Mesenchymal stem cell of adipose (primary cell): ENCODE measurements around a stretch of chr18.

GRCh38 chr18:60294045-60294423, 78.5 kb downstream of the MC4R start:
- CAGE, long polyA plus RNA = no peak

GRCh38 chr18:61334542-61335120, 1.4 kb downstream of the CDH20 start:
- CAGE, long polyA plus RNA = no peak

DNA sequence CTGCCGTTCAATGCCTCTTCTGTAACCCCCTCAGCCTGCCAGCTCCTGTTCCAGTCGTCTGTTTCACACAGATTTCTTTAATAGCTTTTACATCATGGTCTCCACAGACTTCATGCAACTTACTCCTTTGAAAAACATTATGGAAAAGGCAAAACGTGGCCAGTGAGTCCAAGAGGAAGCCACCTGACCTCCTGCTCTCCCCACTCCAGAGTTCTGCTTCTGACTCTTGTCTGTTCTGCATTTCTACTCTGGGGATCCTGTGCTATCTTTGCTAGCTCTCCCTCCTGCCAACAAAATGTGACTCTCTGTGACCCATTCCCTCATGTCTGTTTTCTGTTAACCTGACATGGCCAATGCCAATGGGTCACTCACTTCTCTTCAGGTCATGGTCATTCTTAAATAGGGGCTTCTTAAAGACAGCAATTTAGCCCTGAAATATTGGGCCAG, 210.2 kb downstream of the CDH20 start:
- CAGE, long polyA plus RNA = no peak

DNA sequence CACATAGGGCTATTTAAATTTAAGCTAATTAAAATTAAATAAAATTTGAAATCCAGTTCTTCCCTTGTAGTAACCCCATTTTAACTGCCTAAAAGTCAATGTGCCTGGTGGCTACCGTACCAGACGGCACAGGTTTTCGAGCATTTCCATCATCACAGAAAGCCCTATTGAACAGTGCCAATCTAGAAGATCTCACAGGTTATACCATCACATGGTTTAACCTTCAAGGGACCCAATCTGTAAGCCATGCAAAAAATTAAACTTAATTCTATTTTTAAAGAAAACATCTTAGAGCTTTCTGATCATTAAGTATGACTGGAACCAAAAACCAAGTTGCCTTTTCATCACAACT, 80.7 kb downstream of the RNF152 start:
- CAGE, long polyA plus RNA = no peak

- CAGE, long polyA plus RNA = no peak
These were observed 77.2 kb downstream of the RNF152 start for GRCh38 chr18:61815297-61816342.

DNA sequence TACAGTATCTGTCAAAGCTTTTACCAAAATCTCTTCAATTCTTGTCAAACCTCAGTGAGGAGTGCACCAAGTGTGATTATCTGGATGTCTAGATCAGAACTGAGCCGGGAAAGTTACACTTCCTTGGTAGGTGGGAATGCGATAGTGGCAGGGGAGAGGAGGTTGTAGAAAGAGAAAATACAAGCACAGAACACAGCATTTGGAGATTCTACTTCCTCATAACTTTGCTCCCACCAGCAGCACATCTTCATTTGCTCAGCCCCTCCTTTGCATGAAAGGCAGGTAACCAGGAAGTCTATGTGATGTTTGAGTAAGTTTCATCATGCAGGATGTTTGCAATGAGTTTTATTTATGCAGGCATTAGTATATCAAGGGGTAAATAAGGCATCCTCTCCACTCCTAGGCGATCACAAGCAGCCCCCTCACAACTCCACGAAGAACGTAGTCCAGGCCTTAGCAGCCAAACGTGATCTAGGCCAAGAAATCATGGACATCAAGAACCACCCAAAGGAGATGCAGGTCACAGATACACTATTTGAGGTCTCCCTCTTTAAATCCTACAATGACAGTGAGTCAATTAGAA, 5.0 kb downstream of the RNF152 start:
- CAGE, long polyA plus RNA = no peak

- CAGE, long polyA plus RNA = no peak
These were observed 900 bp downstream of the TNFRSF11A start for GRCh38 chr18:62325722-62326697.

GRCh38 chr18:62437104-62437522, 85.7 kb upstream of the ZCCHC2 start:
- CAGE, long polyA plus RNA = no peak

- CAGE, long polyA plus RNA = no peak
These were observed 83.2 kb upstream of the PHLPP1 start for GRCh38 chr18:62632212-62632473.

DNA sequence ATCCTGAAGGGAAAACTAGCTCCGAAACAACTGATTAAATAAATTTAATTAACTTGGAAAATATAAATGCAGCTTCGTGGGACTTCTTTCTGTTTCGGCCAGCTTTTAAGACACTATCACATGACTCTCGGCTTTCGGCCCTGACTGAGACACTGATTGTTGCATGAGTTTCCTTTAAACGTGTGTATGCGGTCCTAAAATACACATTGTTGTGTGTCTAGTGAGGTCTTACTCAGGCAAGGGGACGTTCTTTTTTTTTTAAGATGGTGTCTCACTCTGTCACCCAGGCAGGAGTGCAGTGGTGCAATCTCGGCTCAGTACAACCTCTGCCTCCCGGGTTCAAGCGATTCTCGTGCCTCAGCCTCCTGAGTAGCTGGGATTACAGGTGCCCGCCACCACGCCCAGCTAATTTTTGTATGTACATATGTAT, 63.3 kb upstream of the PHLPP1 start:
- CAGE, long polyA plus RNA = no peak

- CAGE, long polyA plus RNA = no peak
These were observed 512 bp upstream of the PHLPP1 start for GRCh38 chr18:62714625-62715432.

DNA sequence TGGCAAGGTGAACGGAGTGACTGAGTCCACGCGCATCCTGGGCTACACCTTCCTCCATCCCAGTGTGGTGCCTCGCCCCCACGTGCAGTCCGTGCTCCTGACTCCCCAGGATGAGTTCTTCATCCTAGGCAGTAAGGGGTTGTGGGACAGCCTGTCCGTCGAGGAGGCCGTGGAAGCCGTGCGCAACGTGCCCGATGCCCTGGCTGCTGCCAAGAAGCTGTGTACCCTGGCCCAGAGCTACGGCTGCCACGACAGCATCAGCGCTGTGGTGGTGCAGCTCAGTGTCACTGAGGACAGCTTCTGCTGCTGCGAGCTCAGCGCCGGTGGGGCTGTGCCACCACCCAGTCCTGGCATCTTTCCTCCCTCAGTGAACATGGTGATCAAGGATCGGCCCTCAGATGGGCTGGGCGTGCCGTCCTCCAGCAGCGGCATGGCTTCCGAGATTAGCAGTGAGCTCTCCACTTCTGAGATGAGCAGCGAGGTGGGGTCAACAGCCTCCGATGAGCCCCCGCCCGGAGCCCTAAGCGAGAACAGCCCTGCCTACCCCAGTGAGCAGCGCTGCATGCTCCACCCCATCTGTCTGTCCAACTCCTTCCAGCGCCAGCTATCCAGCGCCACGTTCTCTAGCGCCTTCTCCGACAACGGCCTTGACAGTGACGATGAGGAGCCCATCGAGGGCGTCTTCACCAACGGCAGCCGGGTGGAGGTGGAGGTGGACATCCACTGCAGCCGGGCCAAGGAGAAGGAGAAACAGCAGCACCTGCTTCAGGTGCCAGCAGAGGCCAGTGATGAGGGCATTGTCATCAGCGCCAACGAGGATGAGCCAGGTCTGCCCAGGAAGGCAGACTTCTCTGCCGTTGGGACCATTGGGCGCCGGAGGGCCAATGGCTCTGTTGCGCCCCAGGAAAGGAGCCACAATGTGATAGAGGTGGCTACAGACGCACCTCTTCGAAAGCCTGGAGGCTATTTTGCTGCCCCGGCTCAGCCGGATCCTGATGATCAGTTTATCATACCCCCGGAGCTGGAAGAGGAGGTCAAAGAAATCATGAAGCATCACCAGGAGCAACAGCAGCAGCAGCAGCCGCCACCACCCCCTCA, 263.3 kb downstream of the PHLPP1 start:
- CAGE, long polyA plus RNA = no peak

- CAGE, long polyA plus RNA = no peak
These were observed 257.2 kb downstream of the BCL2 start for GRCh38 chr18:63062416-63062653.

- CAGE, long polyA plus RNA = no peak
These were observed 81.7 kb downstream of the BCL2 start for GRCh38 chr18:63237649-63238414.

DNA sequence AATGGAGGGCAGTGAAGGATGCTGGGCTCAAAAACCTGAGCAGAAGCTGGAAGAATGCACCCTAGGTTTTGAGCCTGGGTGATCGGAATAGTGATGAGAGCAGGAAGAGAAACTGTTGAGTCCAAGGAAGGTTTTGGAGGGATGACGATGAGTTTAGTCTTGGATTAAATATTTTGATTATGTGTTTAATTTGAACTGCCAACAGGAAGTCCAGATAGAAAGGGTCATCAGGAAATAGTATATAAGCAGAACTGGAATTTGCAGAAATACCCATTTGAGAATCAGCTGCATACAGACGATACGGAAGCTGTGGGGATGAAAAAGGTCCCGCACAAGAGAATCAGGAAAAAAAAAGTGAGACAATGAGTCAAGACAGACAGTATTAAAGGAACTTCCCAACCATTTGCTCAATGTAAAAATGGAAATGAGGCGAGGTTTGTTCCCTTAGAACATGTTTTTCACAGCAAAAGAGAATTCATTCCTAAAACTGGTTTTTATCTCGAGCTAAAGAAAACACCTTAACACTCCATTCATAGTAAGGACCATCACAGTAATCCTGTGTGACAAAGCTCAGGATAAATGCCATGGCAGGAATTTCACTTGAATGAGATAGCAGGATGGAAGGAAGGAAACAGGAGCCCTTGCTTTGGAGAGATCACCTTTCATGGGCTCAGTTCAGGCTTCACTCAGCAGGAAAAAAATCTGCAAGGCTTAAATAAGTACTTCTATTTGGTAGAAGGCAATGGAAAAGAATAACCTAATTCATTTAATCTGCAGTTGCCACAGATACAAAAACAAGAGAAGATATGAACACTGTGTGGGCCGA, 29.3 kb downstream of the BCL2 start:
- CAGE, long polyA plus RNA = no peak

DNA sequence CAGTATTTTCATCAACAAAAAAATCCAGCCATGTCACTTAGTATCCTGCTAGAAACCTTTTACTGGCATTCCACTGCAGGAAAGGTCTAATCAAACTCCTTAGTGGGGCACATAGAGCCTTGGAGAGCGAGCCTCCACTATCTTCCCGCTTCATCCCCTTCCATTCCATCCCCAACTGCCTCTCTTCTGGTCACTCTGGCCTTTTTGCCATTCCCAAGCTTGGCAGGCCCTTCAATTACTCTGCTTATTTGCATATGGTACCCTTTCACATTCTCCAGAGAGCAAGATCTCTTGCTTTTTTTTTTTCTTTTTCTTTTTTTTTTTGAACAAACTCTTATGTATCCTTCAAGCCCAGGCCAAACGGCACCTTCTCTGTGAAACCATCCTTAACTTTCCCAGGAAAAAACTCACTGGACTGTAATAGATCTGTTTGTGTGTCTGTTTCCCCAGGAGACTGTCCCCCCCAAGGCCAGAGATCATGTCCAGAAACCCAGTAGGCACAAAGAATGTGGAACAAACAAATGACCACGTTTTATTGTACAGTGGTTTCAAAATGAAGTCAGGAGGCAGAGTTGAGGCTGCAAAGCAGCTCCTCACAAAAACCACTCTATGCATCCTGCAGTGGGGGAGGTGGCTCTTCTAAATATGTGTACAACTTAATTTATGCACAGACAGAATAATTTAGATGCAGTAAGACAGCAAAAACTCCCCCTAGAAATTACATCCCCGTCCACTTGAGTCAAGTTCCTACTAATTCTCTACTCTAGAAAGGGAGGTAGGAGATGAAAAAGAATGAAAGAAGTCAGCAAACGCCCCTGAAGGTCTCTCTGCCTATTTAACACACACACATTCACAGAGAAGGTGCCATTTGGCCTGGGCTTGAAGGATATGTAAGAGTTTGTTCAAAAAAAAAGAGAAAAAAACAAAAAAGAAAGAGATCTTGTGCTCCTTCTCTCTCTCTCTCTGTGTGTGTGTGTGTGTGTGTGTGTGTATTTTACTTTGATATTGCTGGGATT, 19.8 kb downstream of the BCL2 start:
- CAGE, long polyA plus RNA = no peak

DNA sequence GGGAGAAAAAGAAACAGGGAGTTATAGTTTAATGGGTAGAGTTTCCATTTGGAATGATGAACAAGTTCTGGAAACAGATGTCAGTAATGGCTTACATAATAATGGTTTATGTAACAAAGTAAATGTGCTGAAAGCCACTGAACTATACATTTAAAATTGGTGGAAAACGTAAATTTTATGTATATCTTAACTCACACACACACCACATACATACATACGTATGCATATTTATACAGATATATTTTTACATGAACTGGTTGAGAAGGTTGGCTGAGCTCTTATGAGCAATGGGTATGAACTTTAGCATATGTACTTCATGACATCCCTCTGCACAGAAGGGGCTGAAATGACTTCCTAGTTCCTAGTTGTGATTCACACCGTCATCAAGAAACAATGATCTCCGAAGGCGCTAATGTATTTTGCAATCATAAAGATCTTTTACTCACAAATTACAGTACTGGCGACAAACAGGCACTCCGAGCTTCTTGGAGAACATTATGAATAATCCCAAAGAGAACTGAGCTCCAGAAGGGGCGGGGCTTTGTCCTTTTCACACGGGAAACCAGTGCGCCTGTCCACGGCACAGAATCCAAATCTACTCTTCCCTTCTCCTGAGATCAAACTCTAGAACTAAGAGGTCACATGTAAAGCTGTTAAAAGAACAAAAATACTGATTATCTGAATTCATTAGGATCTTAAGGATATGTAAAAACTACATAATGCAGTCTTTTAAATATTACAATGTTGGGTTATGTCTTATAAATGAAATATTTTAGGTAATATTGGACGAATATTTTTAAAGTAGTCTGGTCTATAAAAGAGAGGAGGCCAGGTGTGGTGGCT, 18.1 kb downstream of the BCL2 start:
- CAGE, long polyA plus RNA = no peak

GRCh38 chr18:63331420-63331958, 11.9 kb upstream of the BCL2 start:
- CAGE, long polyA plus RNA = no peak

DNA sequence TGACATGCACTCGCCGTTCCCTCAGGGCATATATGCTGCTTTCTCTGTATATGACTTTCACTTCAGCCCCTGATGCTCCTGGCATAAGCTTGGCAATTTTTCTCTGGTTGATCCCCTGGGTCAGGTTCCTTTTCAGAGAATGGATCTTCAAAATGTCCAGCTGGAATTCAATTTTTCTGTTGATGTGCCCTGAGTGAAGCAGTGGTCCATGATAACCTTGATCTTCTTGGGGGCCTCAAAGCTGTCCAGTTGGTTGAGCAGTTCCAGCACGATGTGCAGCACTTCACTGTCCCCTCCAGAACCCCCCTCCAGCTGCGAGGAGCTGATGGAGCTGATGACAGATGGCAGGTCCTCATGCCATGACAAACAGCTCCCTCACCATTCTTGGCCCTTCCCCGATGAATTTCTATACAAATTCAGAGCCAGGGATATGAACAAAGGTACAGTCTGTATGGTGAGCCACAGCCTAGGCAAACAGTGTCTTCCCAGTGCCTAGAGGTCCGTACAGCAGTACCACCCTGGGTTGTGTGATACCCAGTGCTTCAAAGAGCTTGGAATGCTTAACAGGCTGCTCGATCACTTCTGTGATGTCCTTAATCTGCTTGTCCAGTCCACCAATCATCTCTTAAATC, 6.8 kb downstream of the VPS4B start:
- CAGE, long polyA plus RNA = no peak

DNA sequence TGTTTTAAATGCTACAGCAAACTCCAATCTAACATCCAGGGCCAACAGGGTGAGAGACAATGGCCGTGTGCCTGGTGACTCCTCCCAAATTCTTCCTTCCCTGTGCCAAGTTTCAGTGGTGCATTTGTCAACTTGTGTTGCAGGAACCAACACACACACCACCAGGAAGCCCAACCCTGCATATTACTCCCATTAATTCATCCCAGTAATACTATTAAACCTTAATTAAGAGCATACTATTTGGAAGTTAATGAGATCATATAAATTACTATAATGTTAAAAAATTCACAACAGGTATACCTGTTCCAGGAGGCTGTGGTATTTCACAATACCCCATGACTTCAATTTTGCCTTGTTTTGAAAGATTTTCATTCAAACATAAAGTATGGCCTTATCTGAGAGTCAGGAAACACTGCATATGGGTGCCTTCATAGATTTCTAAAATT, 1.1 kb downstream of the SERPINB2 start:
- CAGE, long polyA plus RNA = no peak